ENCODE measurements around a stretch of chr6.

DNA sequence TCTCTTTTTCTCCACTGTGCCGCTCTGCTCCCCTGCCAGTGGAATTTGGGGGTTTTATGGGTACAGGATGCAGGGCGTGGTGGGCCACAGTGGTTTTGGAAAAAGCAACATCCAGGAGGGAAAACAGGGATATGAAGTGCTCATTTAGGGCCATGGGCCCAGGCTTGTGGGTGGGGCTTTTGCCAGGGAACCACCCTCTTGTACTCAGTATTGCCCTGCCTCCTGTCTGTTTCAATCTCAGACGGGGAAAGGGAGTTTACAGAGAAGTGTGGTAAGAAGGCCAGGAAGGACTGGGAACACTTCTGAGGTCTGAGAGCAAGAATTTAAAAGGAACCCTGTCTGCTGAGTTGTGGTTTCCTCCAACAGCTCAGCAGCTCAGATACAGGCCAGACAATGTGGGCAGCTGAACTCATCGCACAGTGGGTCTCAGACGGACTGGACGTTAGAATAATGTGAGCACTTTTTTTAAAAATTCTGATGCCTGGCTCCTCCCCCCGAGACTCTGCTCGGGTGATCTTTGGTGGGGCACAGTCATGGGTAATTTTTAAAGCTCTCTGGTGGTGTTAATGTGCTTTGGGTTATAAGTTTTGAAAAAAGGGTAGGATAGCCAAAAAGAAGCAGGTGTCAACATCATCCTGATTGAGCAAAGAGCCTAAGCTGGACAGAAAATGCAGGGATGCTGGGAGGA is 354.1 kb upstream of the ARID1B start:
- PRO-cap: unidirectional peak, plus-strand start at position 240 of the sequence; unidirectional peak, plus-strand start at position 412 of the sequence; unidirectional peak, minus-strand start at position 438 of the sequence

DNA sequence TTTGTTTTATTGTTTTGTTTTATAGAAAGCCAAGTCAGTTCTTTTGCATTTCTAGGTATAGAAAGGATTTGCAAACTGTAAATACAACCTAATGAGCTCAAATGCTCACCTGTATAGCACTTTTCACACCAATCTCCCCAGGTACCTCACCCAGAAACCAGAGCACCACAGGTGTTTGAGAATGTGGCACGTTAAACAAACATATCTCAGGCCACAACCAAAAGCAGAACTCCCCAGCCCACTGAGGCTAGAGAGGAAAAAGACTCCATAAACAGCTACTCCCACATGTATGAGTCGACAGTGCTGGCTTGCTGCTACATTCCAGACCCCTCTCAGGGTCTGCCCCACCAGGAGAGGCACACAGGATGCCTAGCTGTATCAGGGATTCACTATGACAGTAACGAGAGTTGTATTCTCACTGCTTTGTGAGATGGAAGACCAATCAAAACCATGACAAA is 242.6 kb upstream of the ARID1B start:
- PRO-cap: no peak

- PRO-cap: no peak
These were observed 177.8 kb upstream of the ARID1B start for GRCh38 chr6:156599279-156599792.

GRCh38 chr6:156826158-156826972 is 49.2 kb downstream of the ARID1B start:
- PRO-cap: bidirectional peak, plus-strand start at chr6:156826562, minus-strand start at chr6:156826439; bidirectional peak, plus-strand start at chr6:156826726, minus-strand start at chr6:156826606

GRCh38 chr6:156861484-156862610 is 84.7 kb downstream of the ARID1B start:
- PRO-cap: no peak

DNA sequence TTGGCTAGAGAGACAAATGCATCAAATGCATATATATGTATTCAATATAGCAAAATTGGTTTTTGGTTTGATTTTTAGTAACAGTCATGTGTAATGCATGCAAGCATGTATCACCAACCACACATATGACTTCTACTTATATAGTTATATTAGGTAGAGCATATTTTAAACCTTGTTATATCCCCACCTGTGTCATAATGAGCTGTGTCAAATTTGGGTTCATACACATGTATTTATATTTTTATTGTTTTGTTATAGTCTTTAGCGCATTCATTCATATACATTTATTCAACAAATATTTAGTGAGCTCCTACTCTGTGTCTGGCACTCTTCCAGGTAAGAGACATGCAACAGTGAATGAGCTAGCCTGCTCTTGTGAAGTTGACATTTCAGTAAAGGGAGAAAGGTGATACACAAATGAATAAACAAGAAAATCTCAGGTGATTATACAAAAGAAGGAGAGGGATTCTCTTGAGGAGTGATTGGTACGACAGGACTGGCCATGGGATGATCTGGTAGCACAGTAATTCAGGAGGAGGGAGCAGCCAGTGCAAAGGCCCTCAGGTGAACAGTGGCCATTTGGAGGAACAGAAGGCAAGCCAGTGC is 252.1 kb downstream of the ARID1B start:
- PRO-cap: no peak

GRCh38 chr6:157198150-157199152 is 124.9 kb downstream of the TMEM242 start:
- PRO-cap: no peak

DNA sequence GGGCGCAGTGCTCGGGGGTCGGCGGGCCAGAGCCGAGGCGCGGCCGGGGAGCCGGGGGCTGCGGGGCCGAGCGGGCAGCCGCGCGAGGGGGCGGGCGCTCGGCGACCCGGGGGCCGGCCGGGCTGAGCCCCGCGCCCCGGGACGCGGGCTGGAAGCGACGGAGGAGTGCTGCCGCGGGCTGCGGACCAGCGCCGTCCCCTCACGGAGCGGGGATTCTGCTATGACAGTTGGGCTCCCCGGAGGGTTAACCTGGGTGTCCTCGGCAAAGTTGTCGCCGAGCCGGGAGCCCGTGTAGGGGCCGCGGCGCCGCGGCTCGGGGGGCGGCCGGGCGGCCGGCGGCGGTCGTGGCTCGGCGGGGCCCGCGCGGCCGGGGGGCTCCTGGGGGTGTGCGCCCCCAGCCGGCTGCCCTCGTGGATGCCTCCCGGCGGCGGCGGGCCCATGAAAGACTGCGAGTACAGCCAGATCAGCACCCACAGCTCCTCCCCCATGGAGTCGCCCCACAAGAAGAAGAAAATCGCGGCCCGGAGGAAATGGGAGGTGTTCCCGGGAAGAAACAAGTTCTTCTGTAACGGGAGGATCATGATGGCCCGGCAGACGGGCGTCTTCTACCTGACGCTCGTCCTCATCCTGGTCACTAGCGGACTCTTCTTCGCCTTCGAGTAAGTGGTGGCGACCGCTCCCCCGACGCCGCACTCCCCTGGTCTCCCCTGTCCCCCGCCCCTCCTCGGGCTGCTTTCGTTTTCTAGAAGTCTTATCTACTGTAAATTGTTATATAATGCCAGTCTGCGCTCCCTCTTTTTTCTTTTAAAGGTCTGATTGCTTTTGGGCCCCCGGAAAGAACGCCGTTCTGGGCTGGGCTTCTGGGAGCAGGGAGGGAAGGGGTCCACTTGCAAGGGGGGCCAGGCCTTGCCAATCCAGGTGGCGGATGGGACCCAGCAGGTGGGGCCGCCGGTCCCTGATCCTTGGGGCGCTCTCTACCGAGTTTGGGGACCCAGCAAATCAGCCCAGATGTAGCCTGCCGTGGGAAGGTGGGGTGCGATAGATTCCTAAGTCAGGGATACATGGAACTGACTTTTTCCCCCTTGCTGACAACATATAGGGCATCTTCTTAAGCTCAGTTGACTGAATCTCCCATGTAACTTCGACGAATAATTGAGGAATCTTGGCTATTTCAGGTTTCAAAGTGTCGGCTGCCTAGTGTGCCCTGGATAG is 1.0 kb downstream of the ZDHHC14 start:
- PRO-cap: no peak

GRCh38 chr6:157715607-157716439 is 107.2 kb upstream of the SNX9 start:
- PRO-cap: no peak

GRCh38 chr6:157813141-157813635 is 9.9 kb upstream of the SNX9 start:
- PRO-cap: no peak

DNA sequence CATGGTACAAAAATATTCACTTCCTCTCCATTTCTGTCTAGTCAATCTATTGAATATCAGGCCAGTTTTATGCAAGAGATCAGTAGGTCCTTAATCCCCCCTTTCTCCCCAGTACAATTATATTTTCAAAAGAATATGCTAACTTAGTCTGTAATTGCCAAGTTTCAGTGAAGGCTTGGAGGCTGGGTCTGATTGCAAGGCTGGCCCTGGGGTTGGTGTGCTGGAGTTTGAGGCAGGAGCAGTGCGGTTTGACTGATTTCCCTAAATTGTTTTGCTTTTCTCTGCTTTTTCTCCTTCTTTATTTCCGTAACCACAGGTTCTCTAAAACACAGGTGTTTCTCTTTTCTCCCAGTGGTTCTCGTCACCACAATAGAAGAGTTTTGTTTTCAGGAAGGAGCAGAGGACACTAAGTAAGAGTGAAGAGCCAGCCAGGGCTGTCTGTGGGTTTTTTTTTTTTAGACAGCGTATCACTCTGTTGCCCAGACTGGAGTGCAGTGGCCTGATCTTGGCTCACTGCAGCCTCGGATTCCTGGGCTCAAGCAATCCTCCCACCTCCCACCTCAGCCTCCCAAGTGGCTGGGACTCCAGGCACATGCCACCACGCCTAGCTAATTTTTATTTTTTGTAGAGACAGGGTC is 8.2 kb upstream of the SNX9 start:
- PRO-cap: no peak

DNA sequence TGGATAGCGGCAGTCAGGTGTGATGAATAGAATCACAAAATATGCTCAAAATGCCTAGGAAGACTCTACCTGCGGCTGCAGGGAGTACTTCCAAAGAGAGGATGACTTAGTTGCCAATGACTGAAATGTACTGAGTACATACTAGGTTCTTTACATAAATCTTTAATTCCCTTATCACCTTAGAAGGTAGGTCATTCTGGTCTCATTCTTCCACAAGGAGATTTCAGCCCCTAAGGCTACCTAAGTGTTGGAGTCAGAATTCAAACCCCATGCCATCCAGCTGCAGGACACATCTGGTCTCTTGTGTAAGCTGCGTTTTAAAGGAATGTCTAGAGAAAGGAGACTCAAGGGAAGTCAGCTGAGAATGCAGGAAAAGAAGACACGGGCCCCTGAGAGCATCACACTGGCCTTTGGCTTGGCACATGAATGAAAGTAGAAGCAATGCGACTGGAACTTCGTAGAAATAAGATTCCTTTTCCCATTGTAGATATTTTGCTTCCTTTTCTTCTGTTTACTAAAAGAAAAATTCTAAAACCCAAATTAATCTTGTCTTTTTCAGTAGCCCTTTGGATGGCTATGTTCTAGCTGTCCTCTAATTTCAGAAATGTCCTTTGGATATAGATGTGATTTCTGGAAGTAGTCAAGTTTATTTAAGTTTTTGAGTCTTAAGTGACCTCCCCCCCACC is 76.7 kb upstream of the SYNJ2 start:
- PRO-cap: no peak

DNA sequence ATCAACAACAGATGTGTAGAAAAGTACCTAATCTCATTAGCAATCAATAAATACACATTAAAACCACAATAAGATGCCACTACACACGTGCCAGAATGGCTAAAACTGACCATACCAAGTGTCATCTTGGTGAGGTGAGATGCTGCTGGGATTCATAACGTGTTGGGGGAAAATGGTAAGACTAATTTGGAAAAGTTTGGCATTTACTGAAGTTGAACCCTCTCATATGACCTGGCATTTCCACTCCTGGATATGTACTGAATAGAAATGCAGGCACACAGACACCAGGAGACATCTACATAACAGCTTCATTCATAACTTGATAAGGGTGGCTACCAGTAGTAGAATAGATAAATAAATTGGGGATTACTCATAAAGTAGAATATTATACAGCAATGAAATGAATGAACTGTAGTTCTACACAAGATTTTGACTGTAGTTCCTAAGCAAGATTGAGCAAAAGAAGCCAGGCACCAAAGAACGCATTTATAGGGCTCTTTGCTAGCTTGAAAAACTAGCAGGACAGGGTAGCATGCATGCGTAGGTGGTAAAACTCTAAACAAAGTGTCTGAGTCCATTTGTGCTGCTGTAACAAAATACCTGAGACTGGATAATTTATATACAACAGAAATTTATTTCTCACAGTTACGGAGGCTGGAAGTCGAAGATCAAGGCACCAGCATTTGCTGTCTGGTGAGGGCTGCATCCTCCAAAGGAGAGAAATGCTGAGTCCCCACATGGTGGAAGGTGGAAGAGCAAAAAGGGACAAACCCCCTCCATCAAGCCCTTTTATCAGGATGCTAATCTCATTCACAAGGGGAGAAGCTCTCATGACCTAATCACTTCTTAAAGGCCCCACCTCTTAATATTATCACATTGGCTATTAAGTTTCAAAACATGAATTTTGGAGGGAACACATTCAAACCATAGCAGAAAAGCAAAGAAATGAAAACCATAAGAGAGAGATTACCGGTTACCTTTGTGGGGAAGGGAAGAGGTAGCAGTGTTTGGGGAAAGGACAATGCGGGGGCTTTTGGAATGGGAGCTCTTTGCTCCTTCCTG is 56.1 kb upstream of the SYNJ2 start:
- PRO-cap: no peak

GRCh38 chr6:157935479-157936249 is 46.0 kb upstream of the SYNJ2 start:
- PRO-cap: no peak

- PRO-cap: no peak
These were observed 27.8 kb downstream of the SYNJ2 start for GRCh38 chr6:158009326-158010059.

DNA sequence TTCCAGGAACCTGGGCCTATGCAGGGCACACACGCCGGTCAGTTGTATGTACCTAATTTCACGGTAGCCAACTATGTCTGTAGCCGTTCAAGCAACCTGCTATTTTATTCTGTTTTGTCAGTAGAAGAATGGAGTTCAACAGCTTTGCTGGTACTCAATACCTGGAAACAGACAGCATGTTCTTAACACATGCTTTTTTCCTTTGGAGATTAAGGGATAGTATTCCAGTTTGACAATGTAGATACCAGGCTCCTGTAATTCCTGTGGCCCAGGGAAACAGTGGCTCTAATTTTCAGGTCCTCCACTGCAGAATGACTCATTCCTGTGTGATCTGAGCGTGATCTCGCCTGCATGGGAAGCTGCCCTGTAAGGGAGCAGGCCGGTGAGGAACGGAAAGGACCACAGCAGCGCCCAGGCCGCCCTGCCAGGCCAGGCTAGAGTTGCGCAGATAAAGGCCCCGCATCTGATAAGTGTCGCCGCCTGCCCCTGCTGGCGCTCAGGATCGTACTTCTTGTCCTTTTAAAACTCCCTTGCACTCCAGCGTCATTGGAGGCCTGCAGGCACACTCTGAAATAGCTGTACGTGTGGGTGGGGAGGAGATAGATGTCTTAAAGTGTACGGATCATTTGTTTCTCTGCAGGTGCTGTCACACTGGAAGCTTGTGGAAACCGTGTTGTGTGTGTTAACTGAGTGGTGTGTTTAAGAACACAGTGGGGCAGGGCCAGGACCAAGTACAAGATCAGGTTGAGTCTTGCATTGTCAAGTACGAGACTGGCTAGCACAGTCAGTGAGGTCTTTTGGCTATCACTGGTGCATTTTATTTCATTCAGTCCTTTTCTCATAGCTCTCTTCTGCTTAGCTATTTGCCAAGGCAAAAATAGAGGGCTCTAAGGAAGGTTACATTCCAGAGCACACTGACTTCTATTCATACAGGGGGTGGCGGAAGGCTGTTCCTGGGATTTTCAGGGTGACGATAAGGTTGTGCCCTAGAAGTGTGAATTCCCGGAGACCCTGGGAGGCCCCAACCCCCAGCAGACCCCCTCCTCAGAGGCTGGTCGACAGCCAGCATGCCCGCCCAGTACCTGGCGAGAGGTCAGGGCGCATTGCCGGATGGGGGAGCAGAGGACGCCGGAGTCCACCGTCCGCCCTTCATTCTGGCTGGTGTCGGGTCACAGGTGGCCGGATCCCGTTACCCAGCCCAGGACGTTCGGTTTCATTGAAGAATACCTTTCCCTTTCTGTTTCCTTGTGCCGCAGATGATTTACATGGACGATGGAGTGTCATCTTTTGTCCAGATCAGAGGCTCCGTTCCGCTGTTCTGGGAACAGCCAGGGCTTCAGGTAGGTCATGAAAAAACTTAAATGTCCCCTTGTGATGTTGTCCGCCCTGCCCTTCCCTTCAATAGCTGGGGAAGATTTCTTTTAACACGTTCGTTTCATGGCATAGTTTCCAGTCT is 60.9 kb downstream of the SYNJ2 start:
- PRO-cap: no peak

- PRO-cap: unidirectional peak, minus-strand start at chr6:158087609
These were observed 80.6 kb downstream of the SERAC1 start for GRCh38 chr6:158087464-158087847.

GRCh38 chr6:158285227-158286096 is 26.8 kb upstream of the TULP4 start:
- PRO-cap: no peak

- PRO-cap: no peak
These were observed 118.3 kb upstream of the TMEM181 start for GRCh38 chr6:158441526-158442069.

DNA sequence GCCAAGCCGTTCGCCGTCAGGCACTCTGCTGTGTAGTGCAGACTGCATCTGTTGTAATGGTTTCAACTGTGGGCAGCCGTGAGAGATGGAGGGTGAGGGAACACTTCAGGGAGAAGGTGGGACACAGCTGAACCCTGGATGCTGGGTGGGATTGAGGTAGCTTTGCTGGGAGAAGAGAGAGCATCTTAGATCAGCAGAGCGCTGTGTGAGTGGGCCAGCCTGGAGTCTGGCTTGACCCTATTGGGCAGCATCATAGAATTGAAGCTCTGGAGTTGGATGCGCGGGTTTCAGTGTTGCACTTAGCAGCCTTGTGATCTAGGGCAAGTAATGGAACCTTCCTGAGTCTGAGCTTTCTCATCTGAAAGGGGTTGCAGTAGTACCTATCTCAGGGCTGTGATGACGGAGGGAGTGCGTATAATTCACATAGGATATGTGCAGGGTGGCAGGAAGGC is 7.6 kb downstream of the TMEM181 start:
- PRO-cap: no peak

All from SEM (cell line).